Left lobe of liver (tissue), 1 donor: Measurements from ENCODE around the genes OTX2, CCDC198 and DACT1.

DNA sequence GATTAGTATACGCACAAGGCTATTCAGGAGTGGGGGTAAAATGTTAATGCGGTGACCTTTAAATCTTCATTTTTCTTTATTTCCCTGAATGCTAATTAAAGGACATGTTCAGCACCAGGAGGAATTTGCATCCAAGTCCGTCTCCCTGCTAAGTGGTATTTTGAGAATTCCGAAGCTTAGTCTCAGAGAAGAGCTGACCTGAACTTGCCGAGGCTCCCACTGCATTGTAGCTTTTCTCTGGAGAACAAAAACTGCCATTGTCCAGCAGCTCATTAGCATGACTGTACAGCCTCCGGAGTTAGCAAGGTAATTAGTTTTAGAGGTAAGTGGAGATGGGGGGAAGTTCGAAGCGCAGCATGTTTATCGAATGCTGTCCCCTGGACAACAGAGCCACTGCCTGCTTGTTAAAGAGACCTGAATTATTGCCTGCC is 160.3 kb upstream of the PELI2 start:
- PRO-cap, result no peak

- PRO-cap, result no peak
Measured at GRCh38 chr14:56120086-56120871, 2.1 kb downstream of the PELI2 start.

- PRO-cap, result no peak
Measured at GRCh38 chr14:56126594-56127597, 8.7 kb downstream of the PELI2 start.

DNA sequence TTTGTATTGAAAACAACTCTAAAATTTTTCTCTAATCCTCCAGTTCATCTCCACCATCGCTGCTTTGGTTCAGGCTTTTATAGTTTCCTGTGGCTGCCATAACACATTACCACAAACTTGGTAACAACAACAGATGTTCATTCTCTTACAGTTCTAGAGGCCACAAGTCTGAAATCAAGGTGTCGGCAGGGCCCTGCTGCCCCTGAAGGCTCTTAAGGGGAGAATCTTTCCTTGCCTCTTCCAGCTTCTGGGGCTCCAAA is 55.1 kb downstream of the PELI2 start:
- PRO-cap, result no peak

DNA sequence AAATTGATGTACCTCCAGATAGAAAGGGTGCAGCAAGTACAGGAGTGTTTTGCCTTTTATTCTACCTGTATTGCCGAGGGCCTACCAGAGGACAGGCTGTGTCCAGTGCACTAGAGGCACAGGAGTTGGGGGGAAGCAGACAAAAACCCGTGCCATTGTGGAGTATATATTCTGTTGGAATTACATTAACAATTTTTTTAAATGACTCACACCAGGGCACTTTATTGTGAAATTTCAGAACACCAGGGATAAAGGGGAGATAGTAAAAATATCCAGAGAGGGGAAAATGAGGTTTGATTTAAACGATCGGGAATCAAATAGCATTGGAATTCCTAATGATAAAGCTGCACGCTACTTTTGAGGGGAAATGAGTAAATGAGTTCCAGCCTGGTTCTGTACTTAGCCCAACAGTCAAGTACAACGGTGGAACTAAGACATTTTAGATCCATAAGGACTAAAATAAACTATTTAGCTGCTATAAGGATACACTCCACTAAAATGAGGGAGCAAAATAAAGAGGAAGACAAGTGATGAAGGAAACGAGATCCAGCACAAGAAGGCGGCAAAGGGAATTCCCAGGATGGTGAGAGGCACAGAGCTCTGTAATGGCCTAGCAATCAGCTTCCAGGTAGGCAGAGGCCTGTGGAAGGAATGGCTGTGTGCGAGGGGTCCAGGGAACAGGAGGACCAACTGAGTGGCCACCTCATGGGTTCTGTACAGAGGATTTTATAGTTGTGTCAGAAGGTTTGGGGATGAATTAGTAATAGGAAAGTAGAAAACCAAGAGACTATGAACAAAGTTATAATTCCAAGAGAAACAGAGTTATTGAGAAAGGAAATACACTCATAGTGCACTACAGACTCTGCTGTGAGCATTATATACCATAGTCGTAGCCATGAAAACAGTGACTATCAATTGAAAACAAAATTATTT is 123.5 kb downstream of the PELI2 start:
- PRO-cap, result no peak

DNA sequence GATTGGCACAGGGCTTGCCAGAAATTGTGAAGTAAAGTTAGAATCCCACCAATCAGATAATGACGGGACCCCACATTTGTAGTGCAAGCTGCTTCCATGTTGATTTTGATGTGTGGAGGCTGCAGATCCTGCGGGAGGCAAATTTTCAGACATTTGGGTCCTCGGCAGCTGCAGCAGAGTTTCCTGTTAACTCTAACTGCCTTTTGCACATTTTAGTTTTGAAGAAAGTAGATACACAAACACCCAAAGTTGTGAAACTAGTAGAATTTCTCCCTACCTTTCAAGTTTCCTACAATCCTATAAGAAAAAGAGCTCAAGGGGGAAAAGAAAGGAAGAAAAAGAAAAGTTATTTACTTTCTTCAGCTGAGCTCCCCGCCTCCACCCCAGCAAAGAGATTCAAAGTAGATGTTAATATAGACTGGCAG is 3.8 kb downstream of the OTX2 start:
- PRO-cap, result no peak

- PRO-cap, result no peak
Measured at GRCh38 chr14:56810328-56810837, at the start of gene OTX2. OTX2 (minus strand) TSS chr14:56810479.

GRCh38 chr14:56855704-56856451 is 45.6 kb upstream of the OTX2 start:
- PRO-cap, result no peak

- PRO-cap, result no peak
Measured at GRCh38 chr14:57389400-57390128, 822 bp upstream of the NAA30 start.

DNA sequence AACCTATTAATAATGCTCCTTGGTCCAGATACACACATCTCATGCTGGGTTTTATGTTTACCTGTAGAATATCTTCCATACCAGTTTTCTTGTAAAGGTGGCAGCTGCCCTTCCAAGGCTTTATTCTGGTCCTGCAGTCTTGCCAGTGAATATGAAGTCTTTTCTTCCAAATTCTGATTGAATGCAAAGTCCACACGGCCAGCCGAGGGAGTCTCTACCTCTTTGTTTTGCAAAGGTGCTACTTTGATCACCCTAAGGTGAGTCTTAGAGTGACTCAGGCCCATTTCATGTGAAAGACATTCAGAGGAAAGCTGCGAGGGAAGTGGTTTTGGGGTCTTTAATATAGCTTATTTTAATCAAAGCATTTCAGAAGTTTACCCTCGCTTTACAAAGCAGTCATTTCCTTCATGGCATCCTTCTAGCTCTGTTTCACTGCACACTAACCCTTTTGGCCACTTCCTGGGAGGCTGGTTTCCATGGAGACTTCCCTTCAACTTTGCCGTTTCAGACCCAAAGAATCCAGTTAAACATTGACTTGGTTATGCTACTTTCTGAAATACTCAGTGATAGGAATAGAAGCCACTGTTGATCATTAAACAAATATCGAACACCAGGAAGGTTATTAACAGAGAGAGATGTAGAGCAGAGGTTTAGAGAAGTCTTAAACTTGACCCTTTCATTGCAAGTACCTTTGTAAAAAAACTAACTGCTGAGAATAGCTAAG is at the start of gene CCDC198:
TSS of gene CCDC198 (minus strand) at position 426 of the 724 bp plus-strand sequence.
- PRO-cap, result bidirectional peak, plus-strand start at position 625 of the sequence, minus-strand start at position 420 of the sequence

GRCh38 chr14:58271379-58272539 is 26.6 kb upstream of the ARID4A start:
- PRO-cap, result no peak

- PRO-cap, result no peak
Measured at GRCh38 chr14:58351012-58351673, 44.6 kb upstream of the TOMM20L start.

- PRO-cap, result unidirectional peak, minus-strand start at chr14:58427171
Measured at GRCh38 chr14:58426808-58427283, 485 bp downstream of the TIMM9 start.

DNA sequence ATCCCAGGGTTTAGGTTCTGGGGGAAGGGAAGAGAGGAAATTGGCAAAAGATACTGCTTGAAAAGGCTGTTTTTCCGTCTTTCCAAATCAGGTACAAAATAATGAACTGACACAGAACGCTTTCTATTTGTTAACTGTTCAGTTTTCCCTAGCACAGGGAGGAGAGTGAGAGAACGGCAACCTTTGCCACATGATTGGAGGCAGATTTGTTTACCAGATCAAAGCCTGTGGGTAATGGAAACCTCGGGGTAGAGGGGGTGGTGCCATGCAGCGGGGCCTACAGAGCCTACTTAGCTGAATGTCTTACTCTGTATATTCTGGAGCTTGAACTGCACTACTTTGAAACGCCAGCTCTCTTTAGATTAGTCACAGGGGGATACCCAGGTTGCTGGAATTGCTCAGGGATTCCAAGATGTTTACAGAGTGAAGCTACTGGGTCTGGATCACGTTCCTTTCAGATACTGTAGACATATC is 65.8 kb upstream of the DACT1 start:
- PRO-cap, result no peak

DNA sequence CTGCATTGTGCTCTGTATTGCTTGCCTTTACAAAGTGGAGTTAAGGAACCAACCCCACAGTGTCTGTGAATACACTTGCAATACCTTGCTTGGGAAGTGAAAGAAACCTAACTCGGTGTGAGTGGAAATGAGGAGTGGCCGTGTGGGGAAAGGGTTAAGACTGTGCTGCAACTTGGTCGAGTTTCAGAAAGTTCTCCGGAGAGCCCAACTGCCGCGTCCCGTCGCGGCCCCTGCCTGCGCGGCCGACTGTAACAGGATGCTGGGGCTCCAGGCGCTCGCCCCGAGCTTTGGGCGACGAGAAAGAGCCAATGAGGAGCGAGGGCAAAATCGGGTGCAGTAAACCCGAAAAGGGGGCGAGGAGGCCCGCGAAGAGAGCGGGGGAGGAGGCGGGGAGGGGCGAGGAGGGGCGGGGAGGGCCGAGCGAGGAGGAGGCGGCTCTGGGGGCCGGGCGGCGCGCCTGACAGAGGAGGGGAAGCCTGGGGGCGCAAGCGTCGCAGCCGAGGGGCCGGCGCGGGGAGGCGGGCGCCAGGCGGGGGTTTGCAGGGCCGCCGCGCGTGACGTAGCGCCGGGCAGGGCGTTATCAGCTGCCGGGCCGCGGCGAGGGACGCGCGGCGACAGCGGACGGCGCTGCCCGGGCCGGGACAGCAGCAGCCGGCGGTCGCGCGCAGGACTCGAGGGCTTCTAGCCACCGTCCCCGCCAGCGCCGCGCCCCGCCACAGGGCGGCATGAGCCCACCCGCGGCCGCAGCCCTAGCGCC is at the start of gene DACT1:
TSS of gene DACT1 (plus strand) at position 577 of the 757 bp plus-strand sequence.
- PRO-cap, result bidirectional peak, plus-strand start at position 609 of the sequence, minus-strand start at position 244 of the sequence

DNA sequence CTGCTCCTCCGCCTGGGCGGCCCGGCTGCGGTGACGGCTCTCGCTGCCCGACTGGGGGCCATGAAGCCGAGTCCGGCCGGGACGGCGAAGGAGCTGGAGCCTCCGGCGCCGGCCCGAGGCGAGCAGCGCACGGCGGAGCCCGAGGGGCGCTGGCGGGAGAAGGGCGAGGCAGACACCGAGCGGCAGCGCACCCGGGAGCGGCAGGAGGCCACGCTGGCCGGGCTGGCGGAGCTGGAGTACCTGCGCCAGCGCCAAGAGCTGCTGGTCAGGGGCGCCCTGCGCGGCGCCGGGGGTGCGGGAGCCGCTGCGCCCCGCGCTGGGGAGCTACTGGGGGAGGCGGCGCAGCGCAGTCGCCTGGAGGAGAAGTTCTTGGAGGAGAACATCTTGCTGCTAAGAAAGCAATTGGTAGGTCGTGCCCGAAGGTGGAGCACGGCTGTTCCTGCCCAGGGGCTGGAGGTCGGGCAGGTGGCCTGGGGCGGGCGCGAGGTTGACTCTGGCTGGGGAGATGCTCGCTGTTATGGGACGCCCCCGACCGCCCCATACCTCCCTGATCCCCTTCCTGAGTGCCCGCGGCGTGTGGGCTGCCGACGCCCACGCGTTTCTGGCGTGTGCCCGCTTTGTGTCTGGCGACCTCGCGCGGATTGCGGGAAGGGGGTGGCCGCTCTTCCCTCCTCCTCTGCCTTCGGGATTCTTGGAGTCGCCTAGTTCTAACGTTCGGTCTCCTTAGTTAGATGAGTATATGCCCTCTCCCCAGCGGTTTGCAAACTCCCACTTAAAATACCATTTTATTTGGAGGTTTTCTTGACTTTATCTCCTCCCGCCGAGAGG is 595 bp downstream of the DACT1 start:
- PRO-cap, result no peak

DNA sequence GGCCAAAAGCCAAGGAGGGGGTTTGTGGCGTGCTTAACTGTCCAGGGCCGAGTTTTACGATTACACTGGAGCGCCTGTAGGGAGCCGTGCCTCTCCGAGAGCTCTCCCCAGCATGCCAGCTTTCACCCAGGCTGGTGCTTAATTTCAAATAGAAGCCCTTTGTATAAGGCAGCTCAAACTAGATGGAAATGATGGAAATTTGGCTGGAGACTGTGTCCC is 1.1 kb downstream of the DACT1 start:
- PRO-cap, result no peak

DNA sequence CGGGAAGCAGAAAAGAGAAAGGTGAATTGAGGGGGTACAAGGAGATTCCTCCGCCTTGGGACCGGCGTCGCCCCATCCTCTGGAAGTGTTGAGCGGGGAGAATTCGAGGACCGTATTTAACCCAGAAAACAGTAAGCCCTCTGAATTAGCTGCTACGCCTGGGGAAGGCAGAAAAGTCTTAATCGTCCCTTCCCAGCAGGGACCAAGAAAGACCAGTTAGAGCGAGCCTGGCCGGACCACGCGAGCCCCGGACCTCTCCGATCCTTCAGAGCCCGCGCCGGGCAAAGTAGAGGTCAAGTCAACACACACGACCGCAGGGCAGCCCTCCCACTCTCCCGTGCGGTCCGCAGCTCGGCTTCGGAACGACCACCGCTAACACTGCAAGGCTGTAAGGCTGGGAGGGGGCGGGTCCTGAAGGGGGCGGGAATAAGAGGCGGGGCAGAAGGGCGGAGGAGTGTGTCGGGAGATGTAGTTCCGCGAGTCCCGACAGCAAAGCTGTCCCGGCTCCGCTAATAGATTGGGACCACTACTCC is 353 bp upstream of the DAAM1 start:
- PRO-cap, result bidirectional peak, plus-strand start outside the sequence, minus-strand start at position 359 of the sequence

DNA sequence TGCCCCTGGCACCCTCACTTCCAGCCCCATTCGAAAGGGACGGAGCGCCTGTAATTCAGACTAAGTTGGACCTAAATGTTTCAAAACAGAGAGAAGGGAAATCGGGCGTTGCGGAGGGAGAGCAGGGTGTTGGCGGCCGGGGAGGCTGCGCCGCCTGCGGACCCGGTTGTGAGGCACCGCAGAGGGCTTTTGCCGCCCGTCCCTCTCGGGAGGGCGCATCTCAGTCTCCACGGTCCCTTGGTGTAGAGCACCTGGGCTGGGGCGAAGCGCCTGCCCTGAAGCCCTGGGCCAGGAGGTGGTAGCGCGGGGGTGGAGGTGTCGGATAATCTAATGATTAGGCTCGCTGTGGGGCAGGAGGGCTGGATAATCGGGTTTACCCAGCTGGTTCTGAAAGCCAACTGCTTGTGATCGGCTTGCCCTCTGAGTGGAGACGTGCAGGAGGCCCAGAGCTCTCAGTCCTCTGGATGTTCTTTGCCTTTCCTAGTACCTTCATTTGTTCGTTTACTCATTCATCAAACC is 884 bp downstream of the DAAM1 start:
- PRO-cap, result no peak

DNA sequence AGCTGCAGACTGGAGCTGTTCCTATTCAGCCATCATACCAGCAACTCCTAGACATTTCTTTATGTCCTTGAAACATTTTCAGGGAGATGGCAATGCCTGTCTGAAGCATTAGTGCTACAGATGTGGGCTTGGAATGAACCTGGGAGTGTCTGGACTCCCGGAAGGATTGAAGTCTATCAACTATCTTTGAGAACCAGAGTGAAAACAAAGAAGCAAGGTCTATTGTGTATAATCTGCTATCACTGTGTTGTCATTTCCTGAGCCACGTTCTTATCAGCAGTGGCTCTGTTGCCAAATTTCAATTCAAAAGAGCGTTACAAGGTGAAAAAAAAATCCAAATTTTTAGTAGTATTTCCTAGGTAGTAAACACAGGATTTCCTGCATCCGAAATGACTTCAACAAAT is 58.8 kb downstream of the GPR135 start:
- PRO-cap, result no peak